Suprapubic skin (tissue), 4 donors: ENCODE data around the gene NEMP1.

DNA sequence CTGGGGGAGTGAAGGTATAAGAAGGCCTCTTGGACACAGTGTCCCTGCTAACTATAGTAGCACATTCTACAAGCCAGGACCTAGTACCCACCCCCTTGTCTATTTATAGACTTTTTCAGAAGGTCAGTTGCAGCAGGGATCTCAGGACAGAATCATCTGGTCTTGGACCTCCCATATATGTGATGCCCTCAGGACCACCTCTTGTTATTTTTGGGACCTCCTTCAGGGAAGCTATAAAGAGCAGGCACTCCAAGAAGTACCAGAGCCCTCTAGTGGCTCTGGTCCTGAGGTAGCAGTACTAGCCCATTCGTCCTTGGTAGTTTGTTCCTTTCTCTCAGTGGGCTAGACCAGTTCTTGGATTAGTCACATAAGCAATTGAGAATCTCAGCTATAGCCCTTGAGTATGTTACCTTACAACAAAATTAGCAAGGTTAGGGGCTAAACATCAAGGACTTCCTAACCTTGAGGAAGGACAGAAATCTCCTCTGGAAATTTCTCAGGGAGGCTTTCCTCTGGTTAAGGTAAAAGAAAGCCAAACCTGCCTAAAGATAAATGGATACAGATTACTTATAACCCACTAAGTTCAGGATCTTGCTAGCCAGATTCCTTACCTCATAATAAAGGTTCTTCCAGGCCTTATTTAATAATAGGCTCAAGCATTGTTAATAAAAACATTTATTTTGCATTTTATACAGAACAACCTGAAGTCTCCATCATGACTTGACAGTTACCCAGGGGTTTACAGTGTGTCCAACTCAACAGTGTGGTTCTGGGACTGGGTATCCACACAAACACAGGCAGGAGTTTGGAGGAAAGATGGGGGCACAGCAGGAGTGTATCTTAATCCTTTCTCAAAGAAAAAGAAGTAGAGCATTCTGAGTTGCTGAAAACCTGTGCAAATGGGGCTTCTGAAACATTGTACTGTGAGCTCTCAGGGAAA lies 4.6 kb downstream of the COQ10A start:
- PRO-cap: no peak
- RAMPAGE, long total RNA, 4 experiments: no peak in any of the 4 experiments

DNA sequence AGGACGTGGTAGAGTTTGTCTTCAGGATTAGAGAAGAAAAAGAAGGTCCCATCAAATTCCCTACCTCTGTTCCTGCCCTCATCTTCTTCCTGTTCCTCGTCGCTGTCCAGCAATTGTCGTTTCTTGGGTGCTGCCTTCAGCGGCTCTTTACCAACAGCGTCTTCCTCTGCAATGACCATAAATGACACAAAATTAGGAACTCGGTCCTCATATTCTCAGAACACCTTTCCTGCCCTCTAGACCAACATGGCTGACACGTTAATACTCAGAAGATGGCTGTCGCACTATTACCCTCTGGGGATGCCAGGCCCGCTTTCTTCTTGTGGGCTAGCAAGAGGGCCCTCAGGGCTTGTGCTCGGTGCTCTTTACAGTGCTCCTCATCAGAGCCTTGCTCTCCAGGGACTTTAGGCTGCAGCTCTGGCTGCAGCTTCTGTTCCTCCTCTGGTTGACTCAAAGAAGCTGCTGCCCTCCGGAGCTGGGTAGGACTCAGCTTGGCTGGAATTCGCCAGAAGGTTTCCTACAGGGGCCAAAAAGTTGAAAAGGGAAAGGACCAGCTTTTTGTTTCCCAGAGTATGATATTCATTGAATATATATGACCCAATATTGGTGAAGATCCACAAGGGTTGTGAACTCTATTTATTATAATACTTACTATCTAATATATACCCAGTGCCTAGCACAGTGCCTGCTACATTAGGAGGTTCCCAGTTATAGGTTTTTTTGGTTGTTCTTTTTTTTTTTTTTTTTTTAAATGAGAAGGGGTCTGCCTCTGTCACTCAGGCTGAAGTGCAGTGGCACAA lies 31.2 kb downstream of the TIMELESS start:
- PRO-cap: no peak
- RAMPAGE, long total RNA, 4 experiments: no peak in any of the 4 experiments

DNA sequence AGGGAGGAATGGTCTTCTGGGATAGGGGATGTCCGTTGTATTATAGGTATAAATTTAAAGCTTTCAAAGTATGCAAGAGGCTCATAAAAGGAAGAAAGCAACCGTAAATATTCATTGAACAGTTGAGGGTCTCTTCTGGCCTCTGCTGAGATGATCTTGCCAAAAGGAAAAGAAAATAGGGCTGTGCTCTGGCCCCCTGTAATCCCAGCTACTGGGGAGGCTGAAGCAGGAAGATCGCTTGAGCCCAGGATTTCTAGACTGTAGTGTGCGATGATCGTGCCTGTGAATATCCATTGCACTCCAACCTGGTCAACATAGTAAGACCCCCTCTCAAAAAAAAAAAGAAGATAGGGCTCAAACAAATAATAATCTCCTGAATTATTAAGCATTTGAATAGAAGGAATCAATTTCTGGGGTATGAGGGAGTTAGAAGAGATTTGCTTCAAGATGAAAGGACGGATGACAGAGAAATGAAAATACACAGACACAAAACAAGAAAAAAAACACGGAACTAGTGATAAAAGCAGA lies 548 bp upstream of the TIMELESS start:
- PRO-cap: no peak
- RAMPAGE, long total RNA, 4 experiments: no peak in any of the 4 experiments

DNA sequence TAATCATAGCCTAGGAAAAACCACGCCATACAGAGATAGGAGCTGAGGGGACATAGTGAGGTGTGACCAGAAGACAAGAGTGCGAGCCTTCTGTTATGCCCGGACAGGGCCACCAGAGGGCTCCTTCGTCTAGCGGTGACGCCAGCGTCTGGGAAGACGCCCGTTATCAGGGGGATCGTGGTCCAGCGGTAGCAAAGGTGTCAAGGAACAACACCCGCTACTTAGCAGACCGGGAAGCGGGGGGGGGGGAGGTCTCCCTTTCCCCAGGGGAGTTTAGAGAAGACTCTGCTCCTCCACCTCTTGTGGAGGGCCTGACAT lies 8.8 kb upstream of the GLS2 start:
- PRO-cap: no peak
- RAMPAGE, long total RNA, 4 experiments: no peak in any of the 4 experiments

DNA sequence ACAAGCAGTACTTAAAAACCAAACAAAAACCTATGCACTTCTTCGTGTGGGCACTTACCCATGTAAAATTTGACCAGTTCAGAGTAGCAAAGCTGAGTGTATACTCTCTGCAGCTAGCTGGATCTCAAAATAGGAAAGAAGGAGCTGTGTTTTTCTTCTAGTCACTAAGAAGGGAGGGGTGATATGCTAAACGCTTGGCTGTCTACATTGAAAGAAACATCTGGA lies 20.0 kb downstream of the RBMS2 start:
- PRO-cap: no peak
- RAMPAGE, long total RNA, 4 experiments: no peak in any of the 4 experiments

- PRO-cap: no peak
- RAMPAGE, long total RNA, 4 experiments: no peak in any of the 4 experiments
Measured at GRCh38 chr12:56594429-56595066, 35.6 kb downstream of the BAZ2A start.

GRCh38 chr12:56603839-56604905 lies 26.0 kb downstream of the BAZ2A start:
- PRO-cap: no peak
- RAMPAGE, long total RNA, 4 experiments: start-site peak on the minus strand in 1 of 4 experiments, at chr12:56604241-56604398 at its widest, 22 to 86 reads per replicate

DNA sequence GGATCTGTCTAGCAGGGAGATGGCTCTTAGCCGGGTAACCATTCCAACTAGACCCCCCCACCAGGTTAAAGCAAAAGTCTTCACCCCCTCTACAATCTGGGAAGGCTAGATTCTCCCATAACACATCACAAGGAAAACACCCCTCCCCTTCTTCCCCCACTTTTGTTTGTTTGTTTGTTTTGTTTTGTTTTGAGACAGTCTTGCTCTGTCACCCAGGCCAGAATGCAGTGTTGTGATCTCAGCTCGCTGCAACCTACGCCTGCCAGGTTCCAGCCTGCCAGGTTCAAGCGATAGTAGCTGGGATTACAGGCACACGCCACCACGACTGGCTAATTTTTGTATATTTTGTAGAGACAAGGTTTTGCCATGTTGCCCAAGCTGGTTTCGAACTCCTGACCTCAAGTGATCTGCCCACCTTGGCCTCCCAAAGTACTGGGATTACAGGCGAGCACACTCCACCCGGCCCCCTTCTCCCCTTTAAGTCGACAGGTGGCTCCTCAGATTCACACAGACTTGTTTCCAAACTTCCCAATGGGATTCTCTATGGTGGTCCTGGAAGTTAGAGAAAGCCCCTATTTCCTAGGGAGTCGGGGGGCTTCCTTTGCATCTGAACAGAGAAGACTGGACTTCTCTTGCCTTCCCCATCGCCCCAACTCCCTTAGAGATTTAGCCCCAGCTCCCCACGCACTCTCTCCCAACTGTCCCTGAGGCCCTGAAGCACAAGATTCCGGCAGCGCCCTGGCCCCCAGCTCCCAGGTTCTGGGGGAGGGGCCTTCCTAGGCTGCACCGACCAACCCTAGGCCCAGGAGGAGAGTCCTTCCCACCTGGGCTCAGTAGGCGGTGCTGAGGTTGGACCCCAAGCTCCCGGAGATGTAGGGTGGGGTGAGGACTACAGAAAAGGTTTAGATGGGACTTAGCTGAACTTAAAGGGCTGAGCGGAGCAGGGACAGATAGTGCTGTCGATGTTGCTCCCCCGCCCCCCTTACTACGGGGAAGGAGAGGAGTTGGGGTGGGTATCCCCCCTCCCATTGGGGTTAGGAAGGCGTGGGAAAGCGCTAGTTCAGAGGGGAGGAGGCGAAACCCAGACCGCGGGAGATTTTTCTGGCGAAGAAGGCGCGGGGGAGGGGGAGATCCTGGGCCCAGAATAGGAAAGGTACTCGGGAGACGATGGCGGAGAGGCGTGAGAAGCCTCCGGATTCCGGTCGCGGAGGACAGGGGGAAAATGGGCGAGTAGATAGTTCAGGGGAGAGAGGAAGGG lies 3.9 kb upstream of the BAZ2A start:
- PRO-cap: bidirectional peak, plus-strand start at position 926 of the sequence, minus-strand start at position 714 of the sequence
- RAMPAGE, long total RNA, 4 experiments: no peak in any of the 4 experiments

DNA sequence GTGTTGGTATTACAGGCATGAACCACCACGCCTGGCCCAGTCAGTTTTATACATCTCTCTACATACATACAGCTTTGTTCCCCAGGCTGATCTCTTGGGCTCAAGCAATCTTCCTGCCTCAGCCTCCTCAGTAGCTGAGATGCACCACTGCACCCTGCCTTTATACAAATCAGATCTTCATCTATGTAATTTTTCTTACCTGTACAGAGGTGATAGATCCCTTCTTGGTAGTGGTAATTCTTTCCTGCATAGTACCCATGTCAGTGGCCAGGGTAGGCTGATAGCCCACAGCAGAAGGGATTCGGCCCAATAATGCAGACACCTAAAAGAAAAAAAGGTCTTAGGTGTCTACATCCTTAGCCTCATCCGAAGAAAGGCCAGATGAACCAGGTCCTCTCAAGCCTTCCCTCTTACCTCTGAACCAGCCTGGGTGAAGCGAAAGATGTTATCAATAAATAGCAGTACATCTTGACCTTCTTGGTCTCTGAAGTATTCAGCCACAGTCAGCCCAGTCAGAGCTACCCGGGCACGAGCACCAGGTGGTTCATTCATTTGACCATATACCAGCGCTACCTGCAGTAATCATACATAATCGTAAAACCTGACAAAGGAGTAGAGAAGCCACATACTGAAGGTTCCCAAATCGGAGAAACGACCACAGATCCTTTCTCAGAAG lies 3.4 kb downstream of the ATP5F1B start:
- PRO-cap: no peak
- RAMPAGE, long total RNA, 4 experiments: start-site peak on the minus strand in 1 of 4 experiments, centred at position 297 of the sequence, 23 reads per replicate

DNA sequence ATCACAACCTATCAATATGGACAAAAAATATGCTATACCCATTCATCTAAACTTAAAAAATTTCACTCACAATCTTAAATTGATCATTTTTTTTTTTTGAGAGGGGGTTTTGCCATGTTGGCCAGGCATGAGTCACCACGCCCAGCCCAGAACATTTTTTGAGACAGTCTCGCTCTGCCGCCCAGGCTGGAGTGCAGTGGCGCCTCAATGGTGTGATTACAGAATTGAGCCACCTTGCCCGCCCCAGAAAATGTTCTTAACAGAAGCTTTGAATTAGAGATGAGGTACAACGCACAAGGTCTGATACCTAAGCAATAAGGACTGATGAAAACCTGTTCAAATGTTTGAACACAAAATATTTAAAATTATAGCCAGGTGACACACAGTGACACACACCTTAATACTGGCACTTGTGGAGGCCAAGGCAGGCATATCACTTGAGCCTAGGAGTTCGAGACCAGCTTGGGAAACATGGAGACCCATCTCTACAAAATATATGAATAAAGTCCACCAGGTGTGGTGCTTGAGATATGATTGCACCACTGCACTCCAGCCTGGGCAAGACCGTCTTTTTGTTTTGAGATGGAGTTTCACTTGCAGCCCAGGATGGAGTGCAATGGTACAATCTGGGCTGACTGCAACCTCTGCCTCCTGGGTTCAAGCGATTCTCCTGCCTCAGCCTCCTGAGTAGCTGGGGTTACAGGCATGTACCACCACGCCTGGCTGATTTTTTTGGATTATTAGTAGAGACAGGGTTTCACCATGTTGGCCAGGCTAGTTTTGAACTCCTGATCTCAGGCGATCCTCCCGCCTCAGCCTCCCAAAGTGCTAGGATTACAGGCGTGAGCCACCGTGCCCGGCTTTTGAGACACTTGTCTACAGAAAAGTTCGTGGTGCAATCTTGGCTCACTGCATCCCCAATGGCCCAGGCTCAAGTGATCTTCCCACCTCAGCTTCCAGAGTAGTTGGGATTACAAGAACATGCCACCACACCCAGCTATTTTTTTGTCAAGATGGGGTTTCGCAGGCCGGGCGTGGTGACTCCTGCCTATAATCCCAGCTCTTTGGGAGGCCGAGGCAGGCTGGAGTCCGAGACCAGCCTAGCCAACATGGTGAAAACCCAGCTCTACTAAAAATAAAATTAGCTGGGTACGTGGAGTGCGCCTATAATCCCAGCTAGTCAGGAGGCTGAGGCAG lies 16.2 kb upstream of the ATP5F1B start:
- PRO-cap: no peak
- RAMPAGE, long total RNA, 4 experiments: no peak in any of the 4 experiments

- PRO-cap: no peak
- RAMPAGE, long total RNA, 4 experiments: no peak in any of the 4 experiments
Measured at GRCh38 chr12:56662775-56664184, 17.5 kb upstream of the ATP5F1B start.

GRCh38 chr12:56680228-56681328 lies 7.5 kb downstream of the PTGES3 start:
- PRO-cap: no peak
- RAMPAGE, long total RNA, 4 experiments: no peak in any of the 4 experiments

DNA sequence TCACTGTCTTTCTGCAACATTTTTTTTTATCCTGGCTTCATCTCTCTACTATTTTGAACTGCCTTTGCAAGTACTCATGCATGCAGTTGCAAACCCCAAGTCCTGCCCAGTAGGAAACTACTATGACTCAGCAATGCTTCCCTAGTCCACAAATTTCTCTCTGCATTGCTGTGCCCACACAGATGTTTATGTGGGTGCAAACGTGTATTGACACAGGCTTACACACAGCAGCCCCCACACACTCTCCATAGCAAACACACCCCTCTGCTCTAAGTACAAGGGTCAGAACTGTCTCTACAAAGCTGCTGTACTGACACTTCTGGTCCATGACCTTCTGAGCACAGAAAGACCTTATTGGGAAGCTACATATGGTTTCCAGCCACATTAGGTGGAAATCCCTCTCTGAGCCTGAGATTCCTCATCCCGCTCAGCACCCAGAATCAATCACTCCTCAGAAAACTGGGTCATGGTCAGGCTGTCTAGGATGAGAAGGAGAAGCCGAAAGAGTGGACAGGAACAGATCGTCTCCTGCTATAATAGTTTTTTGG lies 7.5 kb upstream of the SDR9C7 start:
- PRO-cap: no peak
- RAMPAGE, long total RNA, 4 experiments: no peak in any of the 4 experiments

DNA sequence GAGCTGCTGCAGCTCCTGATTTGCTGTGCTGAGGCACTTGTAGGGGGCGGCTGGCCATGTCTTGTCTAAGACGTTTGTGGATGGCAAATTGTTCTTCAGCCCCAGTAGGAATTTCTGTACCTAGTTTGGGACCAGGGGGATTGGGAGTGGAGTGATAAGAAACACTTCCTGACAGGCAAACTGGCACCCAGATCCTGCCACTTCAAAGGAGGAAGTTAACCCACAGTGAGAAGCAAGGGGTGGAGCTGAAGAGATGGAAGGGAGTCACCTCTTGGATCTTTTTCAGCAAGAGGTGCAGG lies 14.7 kb upstream of the TAC3 start:
- PRO-cap: no peak
- RAMPAGE, long total RNA, 4 experiments: no peak in any of the 4 experiments

- PRO-cap: unidirectional peak, minus-strand start at chr12:57078710
- RAMPAGE, long total RNA, 4 experiments: start-site peak on the minus strand in 4 of 4 experiments, at chr12:57078745-57078772 at its widest, 50 to 277 reads per replicate
Measured at GRCh38 chr12:57078602-57079402, at the start of gene NEMP1. Gene NEMP1 (minus strand): TSS chr12:57078791.

GRCh38 chr12:57093396-57094455 lies 4.8 kb downstream of the NAB2 start:
- PRO-cap: no peak
- RAMPAGE, long total RNA, 4 experiments: start-site peak on the plus strand in 1 of 4 experiments, at chr12:57093411-57093786 at its widest, 29 reads per replicate

- PRO-cap: no peak
- RAMPAGE, long total RNA, 4 experiments: no peak in any of the 4 experiments
Measured at GRCh38 chr12:57105130-57105398, 6.1 kb downstream of the STAT6 start.

DNA sequence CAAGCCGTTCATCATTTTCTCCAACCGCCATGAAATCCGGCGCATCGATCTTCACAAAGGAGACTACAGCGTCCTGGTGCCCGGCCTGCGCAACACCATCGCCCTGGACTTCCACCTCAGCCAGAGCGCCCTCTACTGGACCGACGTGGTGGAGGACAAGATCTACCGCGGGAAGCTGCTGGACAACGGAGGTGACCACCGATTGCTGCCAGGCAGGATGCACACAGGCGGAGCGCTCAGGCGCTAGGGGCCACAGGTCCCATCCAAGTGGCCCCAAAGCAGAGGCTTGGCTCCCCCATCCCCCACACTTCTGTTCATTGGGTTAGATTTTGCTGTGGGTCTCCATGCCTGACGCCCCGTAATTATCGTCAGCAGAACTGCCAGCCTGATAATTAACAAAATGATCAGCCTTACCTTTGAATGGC lies 40.7 kb upstream of the NXPH4 start:
- PRO-cap: no peak
- RAMPAGE, long total RNA, 4 experiments: no peak in any of the 4 experiments

GRCh38 chr12:57367502-57368154 lies 63.2 kb downstream of the R3HDM2 start:
- PRO-cap: no peak
- RAMPAGE, long total RNA, 4 experiments: no peak in any of the 4 experiments

GRCh38 chr12:57417881-57418872 lies 12.7 kb downstream of the R3HDM2 start:
- PRO-cap: no peak
- RAMPAGE, long total RNA, 4 experiments: start-site peak on the minus strand in 1 of 4 experiments, at chr12:57418345-57418424 at its widest, 18 reads per replicate